SK-N-MC (cell line): ENCODE measurements around a stretch of chr4.

DNA sequence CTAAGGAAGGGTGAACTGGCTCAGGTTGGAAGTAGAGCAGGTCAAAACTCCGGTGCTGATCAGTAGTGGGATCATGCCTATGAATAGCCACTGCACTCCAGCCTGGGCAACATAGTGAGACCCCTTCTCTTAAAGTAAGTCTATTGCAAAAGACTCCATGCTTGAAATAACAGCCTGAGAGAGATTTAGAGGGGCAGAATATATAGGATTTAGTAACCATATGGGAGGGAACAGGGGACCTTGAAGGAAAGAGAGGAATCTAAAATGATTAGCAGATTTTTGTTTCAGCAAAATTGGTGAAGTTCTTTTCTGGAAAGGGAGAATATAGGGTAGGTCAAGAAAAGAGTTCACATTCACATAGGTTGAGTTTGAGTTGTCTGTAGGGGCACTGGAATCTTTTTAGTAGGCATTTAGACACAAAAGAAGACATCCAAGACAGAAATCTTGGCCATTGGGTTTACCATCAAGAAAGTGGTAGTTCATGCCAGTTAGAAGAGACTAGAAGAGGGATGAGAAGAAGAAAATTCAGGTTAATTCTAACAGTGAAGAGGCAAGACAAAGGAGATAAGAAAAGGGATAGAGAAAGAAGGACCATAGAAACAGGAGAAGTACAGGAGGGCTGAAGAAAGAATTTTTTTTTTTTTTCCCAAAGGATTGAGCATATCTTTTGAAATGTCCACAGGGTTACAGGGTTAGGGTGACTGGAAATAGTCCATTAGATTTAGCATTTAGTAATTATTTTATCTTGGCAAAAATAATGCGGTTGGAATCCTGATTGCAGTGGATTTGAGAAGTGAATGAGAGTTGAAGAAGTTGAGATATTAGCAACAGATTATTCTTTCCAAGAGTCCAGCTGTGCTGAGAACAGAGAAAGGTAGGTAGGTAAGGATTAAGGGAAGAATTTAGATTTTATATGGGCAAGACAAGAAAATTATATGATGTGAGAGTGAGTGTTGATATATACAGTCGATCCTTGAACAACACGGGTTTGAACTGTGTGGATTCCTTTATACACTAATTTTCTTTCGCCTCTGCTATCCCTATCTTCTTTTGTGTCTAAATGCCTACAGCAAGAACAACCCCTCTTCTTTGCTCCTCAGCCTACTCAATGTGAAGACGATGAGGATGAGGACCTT, 39.8 kb downstream of the PAQR3 start:
- RRBS: no CpG with 5 or more reads among the region's 6 CpGs

DNA sequence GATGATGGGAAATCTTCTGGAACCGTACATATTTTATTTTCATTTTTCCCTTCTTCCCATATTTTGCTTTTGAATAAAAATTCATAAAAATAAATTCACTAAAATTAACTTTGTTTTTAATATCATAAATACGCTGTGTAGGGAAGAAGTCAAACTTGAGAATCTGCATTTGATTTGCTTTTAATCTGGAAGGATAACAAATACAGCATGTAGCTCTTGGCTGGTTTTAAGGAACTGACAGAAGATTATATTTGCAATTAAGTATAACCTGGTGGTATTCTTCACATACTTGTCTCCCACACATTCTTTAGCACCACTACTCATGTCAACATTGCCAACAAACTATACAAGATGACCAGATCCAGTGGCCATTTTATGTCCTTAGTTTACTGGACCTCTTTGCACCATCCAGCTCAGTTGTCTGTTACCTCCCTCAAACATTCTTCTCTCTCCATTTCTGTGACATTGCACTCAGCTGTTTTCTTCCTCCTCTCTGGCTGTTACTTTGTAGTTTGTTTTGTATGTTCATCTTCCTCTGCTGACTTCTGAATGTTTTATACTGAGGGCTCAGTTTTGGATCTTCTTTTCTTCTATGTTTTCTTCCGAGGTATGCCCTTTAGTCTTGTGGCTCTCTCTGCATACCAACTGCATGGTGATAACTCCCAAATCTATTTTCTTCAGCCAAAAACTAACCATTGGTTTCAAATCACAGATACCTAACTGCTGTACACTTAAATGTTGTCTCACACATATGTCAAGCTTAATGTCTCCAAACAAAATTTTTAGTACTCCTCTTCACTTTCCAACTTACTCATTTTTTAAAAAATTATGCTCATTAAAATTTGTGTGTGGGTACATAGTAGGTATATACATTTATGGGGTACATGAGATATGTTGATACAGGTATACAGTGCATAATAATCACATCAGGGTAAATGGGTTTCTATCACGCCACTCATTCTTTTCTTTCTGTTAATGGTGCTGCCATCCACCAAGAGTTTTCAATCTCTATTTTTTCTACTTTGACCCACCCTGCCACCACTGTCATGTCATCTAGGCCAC, 31.0 kb downstream of the PAQR3 start:
- RRBS: no CpG with 5 or more reads among the region's 4 CpGs

- RRBS: no CpG with 5 or more reads among the region's 16 CpGs
Observed at GRCh38 chr4:79209994-79210898, 115.6 kb downstream of the NAA11 start.

DNA sequence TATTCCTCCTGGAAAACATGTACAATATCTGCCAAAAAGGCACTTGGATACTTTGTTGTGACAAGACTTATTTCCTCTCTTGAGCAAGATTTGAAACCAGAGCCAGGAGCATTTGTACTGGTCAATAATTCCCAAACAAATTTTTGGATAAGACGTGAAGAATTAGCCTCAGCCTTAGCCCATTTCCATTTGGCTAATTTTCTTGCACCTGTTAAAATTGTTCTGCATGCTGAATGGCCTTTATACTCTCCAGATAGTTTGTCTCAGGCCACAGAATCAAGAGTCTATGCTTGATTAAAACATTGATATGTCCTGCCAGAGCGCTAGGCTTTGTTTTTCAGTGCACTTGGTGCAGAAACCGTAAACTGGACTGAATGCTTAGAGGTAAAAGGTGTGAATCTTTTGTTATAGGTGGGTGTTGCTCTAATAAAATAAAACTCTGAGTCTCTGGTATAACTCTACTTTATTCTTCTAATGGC, 176.5 kb upstream of the GK2 start:
- RRBS: no CpG with 5 or more reads among the region's 3 CpGs

DNA sequence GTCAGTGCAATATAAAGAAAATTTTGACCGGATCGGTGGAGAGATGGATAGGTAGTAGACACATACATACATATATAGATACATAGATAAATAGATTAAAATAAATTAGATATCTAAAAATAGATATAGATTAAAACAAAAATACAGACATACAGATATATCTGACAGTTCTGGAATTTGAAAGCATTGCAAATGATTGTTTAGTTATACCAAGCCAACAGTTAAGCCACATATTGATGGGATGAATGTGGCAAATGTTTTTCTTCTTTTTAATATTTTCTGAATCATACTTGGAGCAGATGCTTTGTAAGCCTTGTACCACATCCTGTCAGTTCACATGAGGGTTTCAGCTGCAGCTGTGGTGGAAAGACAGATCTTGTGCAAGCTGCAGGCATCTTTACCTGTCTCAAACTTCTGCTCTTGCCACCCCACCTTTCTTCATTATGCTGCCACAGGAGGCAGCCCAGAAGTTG, 58.5 kb upstream of the PRDM8 start:
- RRBS: no CpG with 5 or more reads among the region's 2 CpGs

GRCh38 chr4:81471960-81472754, 450 bp upstream of the RASGEF1B start:
- RRBS: under 1% methylated on average over 14 of the region's 40 CpGs

DNA sequence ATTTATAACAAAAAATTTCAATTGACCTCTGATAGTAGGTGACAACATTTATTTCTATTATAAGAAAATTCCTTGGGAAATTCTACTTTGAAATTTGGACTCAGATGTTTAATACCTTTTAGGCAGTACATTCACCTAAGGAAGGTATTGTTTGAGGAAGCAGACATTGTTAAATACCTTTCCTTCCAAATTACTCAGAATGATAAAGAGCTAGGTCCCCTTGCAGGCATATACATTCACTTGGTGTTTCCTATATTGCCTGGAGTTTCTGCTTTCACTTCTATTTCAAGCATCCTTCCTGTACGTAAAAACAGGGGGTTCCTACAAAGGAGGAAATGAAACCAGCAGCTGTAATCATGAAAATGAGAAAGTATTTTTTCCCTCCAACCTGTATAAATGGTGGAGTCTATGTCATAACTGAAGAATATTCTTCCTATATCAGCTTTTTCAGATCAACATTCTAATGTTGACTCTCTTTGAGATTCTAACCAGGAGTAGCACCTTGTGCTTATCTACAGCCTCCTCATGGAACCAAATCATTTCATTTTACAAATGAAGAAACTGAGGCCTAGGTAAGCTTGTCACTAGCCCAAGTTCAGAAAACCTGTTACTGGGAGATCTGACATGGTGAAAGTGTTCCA, 90.4 kb upstream of the RASGEF1B start:
- RRBS: no CpG with 5 or more reads among the region's 1 CpG

DNA sequence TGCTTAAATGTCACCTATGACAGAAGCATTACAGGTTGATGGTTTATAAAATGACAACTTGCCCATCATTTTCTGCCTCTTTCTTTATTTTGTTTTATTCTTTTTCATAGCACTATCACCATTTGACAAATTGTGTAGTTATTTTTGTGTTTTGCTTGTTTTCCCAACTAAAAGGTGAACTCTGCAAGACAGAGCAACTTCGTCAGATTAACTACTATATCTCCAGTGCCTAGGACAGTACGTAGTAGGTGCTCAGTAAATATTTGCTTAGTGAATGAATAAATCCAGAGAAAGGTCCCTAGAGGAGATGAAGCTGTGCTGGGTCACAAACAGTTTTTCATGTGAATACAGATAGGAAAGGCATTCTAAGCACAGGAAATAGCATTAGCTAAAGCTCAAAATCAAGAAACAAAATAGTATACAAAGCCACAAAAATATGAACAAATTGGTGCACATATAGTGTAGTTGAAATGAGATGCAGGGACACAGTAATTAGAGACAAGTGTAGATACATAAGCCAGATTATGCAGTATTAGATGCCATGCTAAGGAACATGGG, 154.3 kb upstream of the RASGEF1B start:
- RRBS: no CpG with 5 or more reads among the region's 2 CpGs

DNA sequence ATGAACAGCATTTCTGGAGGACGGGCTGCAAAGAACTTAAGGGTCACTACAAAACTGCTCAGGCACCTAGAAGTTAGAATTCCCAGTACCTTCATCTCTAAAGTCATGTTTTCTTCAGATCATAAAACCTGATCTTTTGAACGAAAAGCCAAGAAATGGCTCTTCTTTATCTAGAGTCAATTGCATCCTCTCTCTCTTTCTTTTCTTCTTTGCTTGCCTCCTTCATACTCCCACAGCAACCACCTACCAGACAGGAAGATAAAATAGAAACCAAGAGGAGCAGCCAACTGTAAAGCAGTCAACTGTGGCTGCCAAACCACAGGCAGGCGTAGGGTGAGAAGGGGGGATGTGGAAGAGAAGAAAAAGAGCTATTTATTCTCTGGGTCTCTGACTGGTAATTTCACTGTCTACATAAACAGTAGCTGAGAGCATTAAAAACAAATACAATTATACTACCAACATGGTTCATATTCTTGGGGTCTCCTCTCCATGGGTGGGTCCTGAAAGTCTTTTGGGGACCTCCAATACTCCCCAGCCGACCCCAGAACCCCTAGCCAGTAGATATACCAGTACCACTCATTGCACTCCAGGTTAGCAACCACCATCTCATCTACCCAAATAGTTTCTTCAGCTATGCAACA, 177.2 kb upstream of the RASGEF1B start:
- RRBS: no CpG with 5 or more reads among the region's 4 CpGs

DNA sequence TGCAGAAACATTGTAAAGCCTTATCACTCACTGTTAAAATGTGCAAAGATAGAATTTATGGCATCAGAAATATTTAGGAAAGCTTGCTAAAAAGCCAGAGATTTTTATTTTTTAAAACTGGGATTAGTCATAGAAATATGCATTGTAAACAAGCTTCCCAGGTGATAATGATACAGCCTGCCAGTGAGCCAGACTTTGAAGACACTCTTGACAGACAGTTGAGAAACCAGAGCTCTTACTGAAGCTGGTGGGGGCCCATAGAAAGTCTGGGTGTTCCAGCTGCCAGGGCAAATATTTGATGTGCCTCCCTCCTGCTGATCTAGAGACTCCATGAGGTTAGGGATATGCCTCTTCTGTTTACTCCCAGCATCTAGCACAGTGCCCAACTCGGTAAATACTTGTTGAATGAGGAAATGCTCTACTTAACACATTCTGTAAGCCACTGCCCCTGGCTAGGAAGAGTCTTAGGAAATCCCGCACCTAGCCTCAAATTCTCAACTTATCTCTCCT, 179.0 kb upstream of the RASGEF1B start:
- RRBS: no CpG with 5 or more reads among the region's 2 CpGs

DNA sequence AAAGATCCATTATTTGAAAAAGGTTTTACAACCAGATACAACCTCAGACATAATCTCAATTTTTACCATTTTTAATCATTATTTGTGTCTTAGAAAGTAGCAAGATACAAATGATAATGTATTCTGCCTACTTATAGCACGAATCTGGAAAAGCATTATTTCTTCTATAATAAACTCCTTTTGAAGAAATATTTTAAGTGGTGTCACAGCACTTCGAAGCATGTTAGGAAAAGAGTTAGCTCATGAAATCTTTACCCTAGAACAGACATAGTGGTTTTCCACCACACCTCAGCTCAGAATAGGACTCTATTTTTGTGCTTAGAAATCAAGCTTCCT, 345.0 kb downstream of the HNRNPD start:
- RRBS: no CpG with 5 or more reads among the region's 2 CpGs

DNA sequence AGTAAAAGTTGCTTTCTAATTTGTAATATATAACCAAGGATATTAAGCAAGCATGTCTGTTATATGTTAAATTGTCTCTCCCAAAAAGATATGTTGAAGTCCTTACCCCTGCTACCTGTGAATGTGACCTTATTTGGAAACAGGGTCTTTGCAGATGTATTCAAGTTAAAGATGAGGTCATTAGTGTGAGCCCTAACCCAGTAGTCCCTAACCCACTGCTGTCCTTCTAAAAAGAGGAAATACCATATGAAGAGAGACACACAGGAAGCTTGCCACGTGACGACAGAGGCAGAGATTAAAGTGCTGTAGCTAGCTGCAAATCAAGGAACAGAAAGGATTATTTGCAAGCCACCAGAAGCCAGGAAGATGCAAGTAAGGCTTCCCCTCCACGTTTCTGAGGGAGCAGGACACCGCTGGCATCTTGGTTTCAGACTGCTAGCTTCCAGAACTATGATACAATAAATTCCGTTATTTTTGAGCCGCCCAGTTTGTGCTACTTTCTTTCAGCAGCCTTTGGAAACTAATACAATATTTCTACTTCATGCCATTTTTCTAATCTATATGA, 150.0 kb downstream of the HNRNPD start:
- RRBS: no CpG with 5 or more reads among the region's 6 CpGs

DNA sequence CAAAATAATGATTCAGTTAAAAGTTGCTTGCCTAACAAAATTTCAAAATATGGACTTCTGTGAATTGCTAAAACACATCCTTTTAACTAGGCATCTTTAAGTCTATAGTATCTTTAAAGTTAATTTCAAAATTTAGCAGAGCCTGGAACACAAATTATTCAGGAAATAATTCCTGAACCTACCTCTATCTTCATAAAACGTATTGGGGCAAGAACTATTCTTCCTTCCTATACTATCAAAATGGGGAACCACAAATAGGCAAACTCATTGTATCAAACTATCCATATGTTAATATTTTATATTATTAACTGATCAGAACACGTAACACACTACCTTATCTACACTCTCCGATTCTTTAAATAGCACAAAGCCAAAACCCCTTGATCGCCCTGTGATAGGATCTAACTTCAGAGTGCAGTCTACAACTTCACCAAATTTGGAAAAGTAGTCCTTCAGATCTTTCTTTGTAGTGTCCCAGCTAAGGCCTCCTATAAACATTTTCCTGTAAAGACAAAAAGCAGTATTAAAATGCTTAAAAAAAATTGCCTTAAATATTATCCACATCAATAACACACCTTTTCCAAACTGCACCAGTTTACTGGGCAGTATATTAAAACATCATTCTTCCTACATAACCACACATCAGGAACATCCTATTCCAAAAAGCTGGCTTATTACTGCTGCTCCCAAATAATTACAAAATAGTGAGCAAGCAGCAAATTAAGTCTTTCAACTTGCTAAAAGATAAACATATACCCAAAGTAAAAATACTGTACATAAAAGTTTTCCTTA, 14.5 kb downstream of the HNRNPD start:
- RRBS: no CpG with 5 or more reads among the region's 4 CpGs

- RRBS: 3% methylated on average over 2 of the region's 35 CpGs
Observed at GRCh38 chr4:82372396-82373370, 1.1 kb downstream of the HNRNPD start.

DNA sequence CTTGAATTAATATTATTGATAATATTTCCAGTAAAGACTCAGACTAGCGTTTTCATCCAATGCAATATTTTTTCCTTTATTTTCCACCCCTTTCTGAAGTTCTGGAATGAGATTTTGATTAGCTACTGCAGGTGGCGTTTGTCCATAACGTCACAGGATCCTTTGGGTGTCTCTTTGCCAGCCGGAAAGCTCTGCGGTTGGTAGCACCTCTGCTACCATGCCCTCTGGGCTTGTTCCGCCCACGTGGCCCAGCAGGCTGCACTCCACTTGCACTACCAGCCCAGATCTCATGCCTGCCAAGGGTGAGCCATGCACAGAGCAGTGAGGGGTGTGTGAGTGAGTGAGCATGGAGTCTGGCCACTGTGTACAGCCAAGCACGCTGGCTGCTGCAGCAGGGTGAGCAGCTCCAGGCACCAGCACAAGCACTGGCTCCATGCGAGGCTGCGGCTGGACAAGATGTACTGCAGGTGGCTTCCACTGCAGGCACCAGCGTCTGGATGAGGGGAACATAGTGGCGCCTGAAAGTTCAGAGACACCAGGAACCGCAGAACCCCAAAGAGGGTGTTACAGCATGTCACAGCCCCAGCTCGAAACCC, 6.6 kb upstream of the HNRNPD start:
- RRBS: no CpG with 5 or more reads among the region's 14 CpGs

DNA sequence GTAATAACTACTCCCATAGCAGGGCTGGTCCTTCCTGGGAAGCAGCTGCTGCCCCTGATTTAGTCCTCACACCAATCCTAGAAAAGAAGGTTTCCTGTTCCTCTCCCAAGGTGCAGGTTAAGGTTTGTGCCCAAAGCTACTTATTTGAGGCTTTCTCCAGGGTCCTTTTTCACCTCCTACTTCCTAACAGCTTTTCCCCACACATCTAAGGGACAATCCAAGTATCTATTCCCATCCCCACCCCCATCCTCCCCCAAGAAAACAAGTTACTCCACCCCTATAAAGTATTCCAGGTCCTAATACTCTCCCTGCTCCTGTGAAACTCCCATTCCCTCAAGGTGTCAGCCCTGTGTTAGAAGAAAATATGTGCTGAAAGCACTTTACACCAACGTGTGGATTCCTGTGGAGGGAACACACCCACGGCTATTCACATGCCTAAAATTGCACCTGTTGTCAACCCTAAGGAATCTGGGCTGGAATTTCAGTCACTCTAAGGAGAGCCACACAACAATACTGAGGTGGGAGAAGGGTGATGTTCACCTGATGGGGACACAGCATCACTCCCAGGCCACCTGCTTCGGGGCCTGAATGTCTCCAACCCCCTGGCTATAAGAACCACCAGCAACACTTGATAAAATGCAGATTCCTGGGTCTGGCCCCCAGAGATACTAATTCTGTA, 16.1 kb downstream of the SCD5 start:
- RRBS: no CpG with 5 or more reads among the region's 3 CpGs

DNA sequence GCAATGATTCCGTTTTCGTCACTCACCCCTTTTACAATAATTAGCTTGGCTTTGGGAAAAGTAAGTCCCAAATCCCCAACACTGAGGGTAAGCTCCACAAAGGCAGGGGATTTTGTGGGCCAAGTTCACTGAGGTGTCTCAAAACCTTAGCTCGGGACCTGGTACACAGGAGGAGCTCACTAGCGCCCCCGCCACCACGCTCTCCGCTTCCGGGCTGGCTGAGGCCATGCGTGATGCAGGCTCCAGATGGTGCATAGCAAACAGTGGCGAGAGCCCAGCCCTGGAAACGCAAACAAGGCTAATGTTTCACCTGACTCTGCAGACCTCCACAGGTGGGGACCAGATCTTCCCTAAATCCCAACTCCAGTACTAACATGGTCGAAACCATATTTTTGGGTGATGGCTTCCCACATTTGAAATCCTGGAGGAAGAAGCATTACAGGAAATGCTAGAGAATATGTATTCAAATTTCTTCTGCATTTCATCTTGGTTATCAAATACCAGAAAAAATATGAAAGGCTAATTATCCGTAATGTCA, 4.1 kb downstream of the PLAC8 start:
- RRBS: no CpG with 5 or more reads among the region's 13 CpGs

- RRBS: no CpG with 5 or more reads among the region's 2 CpGs
Observed at GRCh38 chr4:83113518-83113882, 1.0 kb downstream of the PLAC8 start.

DNA sequence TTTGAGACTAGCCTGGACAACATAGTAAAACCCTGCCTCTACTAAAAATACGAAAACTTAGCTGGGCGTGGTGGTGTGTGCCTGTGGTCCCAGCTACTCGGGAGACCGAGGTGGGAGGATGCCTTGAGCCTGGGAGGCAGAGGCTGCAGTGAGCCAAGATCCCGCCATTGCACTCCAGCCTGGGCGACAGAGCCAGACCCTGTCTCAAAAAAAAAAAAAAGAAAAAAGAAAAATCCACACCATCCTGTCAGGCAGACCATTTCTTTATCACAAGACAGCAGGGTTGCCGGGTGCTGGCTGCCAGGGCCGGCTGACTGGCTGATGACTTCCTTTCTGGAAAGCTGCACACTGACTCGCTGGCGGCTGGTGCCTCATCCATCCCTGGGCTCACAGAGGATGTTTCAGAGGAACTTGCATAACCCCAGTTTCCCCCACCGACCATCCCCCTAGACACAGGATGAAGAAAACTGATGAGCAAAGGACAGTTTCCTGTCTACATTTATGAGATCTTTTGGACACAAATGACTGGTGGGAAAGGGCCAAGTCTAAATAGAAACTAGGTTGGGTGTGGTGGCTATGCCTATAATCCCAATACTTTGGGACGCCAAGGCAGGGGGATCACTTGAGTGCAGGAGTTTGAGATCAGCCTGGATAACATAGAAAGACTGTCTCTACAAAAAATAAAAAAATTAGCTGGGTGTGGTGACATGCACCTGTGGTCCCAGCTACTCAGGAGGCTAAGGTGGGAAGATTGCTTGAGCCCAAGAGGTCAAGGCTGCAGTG, 14.1 kb downstream of the HPSE start:
- RRBS: no CpG with 5 or more reads among the region's 12 CpGs